HTERT-HM (cell line): ENCODE measurements around a stretch of chr22.

DNA sequence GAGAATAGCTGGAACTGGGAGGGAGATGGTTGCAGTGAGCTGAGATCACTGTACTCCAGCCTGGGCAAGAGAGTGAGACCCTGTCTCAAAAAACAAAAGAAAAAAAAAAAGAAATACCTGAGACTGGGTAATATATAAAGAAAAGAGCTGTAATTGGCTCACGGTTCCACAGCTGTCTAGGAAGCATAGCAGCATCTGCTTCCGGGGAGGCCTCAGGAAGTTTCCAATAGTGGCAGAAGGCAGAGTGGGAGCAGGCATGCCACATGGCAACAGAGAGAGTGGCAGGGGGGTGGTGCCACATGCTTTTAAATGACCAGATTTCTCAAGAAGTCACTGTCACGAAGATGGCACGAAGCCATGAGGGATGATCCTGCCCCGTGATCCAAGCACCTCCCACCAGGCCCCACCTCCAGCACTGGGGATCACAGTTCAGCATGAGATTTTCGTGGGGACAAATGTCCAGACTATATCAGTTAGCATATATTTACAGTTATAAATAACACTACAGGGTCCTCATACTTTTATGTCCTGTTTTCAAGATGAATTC lies 19.0 kb downstream of the FAM118A start:
- RRBS, result no CpG with 5 or more reads among the region's 6 CpGs

DNA sequence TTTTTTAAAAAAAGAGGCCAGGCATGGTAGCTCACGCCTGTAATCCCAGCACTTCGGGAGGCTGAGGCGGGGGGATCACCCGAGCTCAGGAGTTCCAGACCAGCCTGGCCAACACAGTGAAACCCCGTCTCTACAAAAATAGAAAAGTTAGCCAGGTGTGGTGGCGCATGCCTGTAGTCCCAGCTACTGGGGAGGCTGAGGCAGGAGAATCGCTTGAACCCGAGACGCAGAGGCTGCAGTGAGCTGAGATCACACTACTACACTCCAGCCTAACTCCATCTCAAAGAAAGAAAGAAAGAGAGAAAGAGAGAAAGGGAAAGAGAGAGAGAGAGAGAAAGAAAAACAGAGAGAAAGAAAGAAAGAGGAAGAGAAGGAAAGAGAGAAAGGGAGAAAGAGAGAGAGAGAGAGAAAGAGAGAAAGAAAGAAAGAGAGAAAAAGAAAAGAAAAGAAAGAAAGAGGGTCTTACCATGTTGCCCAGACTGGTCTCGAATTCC lies 22.2 kb downstream of the FBLN1 start:
- RRBS, result no CpG with 5 or more reads among the region's 10 CpGs

DNA sequence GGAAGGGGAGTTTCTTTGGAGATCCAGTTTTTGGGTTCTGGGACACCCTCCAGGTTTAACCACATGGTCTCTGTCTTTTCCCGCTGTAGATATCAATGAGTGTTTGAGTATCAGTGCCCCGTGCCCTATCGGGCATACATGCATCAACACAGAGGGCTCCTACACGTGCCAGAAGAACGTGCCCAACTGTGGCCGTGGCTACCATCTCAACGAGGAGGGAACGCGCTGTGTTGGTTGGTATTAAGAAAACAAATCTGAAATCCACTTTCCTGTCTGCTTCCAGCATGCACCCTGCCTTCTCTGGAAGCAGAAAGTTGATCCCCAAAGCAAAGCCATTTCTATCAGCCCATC lies 38.4 kb downstream of the FBLN1 start:
- RRBS, result no CpG with 5 or more reads among the region's 9 CpGs

DNA sequence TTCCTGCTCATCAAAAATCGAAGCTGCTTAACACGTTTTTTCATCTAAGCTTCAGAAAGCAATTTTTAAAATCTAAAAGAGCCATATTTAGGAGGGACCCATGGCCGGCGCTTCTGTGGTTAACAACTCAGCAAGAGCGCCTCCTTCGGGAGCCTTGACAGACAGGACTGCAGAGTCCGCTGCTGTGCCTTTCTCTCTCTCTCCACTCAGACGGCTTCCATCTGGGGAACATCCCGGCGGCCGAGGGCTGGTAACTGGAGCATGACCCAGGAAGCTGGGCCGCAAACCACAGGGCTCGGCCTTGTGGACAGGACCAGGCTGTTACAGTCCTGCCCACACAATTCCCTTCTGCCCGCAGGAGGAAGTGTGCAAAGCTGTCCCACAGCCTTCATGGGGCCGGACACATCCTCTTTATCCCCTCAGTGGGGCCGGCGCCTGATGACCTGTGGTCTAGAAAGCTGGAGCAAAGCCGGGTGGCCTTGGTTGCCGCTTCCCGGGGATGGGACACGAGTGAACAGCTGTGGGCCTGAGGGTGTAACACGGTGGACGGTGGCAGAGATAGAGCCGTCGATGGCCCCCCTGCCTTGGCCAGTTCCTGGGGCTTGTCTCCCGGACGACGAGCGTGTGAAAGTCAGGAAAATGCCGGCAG lies 49.9 kb downstream of the FBLN1 start:
- RRBS, result 19% methylated on average over 5 of the region's 30 CpGs

GRCh38 chr22:45638760-45639528 lies 32.7 kb upstream of the ATXN10 start:
- RRBS, result no CpG with 5 or more reads among the region's 18 CpGs

DNA sequence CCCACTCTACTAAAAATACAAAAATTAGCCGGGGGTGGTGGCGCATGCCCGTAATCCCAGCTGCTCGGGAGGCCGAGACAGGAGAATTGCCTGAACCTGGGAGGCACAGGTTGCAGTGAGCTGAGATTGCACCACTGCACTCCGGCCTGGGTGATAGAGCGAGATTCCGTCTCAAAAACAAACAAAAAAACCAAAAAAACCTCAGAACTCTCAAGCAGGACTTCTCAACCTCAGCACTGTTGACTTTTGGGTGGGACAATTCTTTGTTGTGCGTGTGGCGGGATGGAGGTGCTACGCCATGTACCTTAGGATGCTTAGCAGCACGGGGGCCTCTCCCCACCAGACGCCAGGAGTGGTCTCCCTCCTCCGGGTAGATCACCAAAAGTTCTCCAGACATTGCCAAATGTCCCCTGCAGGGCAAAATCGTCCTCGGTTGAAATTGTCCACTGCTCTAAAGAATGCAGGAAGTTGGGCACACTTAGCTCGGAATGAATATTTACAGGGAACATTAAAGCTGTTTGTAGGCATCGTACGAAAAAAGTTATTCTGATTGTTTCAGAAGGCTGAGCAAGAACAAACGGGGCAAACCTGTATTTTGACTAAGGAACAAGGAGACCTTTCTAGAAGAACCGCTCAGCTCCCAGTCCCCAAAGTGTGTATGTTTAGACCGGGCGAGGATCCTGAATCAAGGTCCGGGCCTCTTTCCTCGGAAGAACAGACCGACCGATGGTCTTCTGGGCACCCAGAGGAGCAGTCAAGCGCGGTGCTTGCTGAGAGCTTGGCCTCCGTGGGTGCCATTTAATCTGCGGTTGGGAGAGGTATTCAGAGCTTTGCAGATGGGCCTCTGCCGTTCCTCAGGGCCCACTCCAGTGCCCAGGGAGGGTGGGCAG lies 26.8 kb upstream of the ATXN10 start:
- RRBS, result no CpG with 5 or more reads among the region's 32 CpGs

GRCh38 chr22:46035905-46036798 lies 59.2 kb upstream of the WNT7B start:
- RRBS, result under 1% methylated on average over 46 of the region's 75 CpGs

DNA sequence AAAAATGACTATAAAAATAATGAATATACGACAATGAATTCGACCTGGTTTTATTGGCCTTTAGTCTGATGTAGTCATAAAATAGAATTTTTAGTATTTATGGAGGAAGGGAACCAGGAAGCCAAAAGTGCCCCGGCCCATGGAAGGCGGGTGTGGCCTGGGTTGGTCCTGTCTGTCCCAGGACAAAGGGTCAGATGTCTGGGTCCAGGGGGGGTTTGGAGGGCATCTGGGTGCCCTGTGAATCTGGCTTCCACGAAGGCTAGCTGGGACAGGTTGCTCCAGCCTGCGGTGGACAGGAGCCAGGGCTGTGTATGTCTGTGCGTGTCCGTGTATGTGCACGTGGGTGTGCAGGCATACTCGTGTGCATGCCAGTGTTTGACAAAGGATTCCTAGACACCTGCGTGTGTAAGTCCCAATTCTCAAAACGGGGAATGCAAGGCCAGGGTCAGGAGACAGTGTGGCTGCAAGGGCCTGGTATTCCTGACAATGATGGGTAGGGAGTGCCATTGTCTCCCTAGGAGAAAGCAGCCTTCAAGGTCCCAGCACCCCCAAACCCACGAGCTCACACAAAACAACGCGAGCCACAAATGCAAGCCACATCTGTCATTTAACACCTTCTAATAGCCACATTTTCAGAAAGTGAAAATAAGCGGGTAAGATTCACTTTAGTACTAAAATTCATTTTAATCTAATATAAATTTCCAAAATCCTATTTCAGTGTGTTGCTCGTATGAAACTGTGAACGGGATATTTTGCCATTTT lies 78.3 kb upstream of the WNT7B start:
- RRBS, result no CpG with 5 or more reads among the region's 18 CpGs

DNA sequence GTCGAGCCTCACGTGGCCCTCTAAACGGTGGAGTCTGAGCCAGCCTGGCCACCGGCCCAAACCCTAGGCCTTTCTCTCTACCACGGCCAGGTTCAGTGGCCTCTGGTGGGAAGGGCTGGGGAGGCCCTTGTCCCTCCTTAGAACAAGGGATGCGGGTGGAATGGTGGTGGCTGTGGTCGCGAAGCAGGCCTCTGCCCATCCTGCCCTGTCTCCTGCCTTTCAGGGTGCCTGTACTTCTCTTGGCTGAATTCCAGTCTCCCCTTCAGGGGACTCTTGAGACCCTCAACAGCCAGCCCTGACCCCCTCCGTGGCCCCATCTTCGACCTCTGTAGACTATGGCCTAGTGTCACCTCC lies 59.9 kb upstream of the PPARA start:
- RRBS, result 3% methylated on average over 2 of the region's 10 CpGs

GRCh38 chr22:46171948-46172562 lies 21.7 kb downstream of the PPARA start:
- RRBS, result 15% methylated on average over 1 of the region's 12 CpGs

DNA sequence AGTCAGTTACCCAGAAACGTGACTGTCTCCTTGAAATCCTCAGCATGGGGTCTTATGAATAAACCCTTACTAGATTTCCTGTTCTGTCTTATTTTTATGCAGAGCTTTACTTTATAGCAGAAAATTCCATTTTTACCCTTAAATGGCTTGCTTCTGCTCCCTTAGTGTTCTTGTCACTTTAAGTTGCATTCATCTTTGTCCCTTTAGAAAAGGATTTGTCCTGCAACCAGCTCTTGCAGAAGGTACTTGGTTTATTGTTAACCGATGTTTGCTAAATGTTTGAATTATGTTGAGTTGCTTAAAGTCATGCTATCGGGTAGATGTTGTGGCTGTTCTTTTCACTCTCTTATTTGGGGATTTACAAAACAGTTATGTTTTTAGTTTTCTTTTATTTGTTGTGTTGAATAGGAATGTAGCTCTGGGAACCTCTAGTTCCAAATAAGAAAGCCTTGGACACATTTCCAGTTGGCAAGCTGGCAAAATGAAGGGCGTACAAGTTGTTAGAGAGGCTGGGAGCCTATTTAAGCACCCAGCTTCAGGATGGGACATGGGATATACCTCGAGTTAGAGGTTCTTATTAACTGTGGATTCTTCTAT lies 22.6 kb downstream of the PPARA start:
- RRBS, result no CpG with 5 or more reads among the region's 5 CpGs

DNA sequence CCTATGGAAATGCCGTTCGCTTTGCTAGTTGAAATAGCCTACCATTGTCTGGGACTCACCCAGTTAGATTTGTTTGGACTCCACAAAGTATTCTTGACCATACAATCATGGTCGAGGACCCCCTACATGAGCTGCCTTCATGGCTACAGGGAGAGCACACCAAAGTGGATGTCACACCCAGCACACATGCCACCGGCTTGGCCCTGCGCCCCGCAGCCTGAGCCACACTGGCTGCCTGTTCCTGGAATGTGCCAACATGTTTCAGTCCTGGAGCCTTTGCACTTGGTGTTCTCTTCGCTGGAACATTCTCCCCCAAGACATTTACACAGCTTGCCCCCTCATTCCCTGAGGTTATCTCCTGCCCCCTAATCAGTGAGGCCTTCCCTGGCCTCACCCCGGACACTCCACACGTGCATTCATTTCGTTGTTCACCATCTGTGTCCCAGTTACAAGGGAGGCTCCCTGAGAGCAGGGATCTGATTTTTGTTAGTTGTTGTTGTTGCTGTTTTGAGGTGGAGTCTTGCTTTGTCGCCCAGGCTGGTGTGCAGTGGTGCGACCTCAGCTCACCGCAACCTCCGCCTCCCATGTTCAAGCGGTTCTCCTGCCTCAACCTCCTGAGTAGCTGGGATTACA lies 46.0 kb downstream of the PPARA start:
- RRBS, result no CpG with 5 or more reads among the region's 15 CpGs

- RRBS, result 69% methylated on average over 2 of the region's 8 CpGs
These were observed 47.0 kb downstream of the CDPF1 start for GRCh38 chr22:46203076-46203569.

DNA sequence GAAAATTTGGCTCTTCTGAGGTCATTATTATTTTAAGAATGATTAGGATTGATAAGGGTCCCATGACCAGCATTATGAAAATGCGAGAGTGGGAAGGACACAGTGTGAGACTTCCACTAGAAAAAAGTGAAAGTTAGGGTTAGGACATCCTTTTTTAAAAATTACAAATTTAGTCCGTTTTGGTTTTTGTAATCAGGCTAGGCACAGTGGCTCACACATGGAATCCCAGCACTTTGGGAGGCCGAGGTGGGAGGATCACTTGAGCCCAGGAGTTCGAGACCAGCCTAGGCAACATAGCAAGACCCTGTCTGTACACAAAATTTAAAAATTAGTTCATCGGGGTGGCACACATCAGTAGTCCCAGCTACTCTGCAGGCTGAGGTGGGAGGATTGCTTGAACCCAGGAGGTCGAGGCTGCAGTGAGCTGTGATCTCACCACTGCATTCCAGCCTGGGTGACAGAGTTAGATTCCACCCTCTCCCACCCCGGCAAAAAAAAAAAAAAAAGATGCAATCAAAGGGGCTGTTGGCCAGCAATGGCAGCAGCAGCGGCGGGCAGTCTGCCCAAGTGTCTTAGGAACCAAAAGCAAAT lies 12.9 kb downstream of the CDPF1 start:
- RRBS, result no CpG with 5 or more reads among the region's 9 CpGs

GRCh38 chr22:46536844-46537304 lies 546 bp downstream of the CELSR1 start:
- RRBS, result 13% methylated on average over 27 of the region's 82 CpGs

DNA sequence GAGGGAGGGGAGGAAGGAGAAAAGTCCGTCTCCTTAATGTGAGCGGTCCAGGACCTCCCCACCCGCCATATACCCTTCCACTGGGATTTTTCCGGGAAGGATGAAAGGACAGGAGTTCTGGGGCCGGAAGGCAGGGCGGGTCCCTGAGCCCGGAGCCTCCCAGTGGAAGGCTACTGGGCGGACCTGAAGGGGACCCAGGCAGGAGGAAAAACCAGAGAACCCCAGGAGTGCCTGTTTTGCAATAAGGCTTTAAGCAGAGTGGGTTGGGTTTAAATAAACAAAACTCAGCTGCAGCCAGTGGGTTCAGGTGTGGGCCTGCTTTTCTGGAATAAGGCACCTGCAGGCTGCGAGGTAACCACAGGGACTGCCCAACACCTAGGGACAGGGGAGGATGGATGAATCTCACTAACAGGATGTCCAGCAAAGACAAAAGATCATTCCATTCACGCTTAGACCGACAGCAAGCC lies 1.8 kb upstream of the CELSR1 start:
- RRBS, result no CpG with 5 or more reads among the region's 11 CpGs

DNA sequence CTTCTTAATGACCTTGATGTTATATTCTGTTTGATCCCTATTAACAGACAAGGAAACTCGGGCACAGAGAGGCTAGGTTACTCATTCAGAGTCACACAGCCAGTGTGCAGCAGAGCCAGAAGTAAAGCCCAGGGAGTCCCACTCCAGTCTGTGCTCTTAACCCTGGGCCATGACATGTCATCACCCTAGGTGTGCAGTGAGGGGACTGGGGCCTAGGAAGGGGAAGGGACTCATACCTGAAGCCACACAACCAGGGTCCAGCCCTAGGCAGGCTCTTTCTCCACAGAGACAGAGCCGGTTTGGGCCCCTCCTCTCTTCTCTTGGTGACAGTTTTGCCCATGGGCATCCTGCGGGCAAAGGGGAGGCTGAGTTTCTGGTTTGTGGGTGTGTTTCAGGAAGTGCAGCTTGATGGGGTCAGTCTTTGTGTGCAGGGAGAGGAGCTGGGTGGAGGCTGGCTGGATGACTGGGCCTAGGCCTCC lies 23.1 kb upstream of the CELSR1 start:
- RRBS, result no CpG with 5 or more reads among the region's 3 CpGs

GRCh38 chr22:46561537-46562006 lies 24.2 kb upstream of the CELSR1 start:
- RRBS, result no CpG with 5 or more reads among the region's 6 CpGs

DNA sequence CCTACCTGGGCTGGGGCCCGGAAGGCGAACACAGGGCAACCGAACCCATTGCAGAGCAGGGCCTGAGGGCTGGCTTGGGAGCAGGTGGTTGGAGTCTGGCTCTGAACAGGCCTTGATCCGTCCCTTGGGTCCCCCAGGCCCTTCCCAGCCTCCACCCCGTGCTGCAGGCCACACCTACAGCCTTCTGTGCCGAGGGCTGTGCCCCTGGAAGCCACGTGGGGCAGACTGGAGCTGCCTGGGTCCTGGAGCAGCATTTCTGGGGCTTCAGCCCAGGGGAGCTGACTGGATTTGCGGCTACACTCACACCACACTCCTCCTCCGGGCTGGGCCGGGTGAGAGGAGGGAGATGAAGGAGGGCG lies 26.3 kb upstream of the CELSR1 start:
- RRBS, result 16% methylated on average over 1 of the region's 11 CpGs

DNA sequence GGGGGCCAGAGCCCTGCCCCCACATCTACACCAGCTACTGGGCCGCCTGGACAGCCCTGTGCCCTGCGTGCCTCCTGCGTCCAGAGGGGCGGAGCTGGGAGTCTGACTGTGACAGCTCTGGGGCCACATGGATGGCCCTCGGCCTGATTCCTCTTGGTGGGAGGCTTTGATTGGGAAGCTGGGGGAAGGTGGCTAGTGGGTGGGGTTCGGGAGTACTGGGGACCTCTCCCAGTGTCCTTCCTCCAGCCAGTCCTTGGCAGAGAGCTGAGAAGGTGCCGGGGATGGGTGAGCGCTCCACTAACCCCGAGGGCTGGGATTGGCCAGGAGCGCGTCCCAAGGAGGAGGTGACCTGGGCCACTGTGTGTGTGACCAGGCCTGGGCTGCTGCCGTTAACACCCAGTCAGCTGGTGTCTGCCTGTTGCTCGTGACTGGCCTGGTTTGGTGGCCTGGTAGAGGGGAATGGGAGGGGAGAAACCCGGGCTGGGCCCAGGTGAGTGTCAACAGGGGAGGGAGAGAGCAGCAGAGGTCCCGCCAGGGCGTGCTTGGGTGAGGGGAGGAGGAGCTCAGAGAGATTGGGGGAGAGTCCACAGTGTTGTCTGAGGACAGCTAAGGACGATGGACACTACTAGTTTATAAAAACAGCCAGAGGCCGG lies 29.9 kb upstream of the GRAMD4 start:
- RRBS, result 57% methylated on average over 1 of the region's 18 CpGs